SK-N-DZ (cell line): Measurements from ENCODE around the genes SLC1A1 and RANBP6.

DNA sequence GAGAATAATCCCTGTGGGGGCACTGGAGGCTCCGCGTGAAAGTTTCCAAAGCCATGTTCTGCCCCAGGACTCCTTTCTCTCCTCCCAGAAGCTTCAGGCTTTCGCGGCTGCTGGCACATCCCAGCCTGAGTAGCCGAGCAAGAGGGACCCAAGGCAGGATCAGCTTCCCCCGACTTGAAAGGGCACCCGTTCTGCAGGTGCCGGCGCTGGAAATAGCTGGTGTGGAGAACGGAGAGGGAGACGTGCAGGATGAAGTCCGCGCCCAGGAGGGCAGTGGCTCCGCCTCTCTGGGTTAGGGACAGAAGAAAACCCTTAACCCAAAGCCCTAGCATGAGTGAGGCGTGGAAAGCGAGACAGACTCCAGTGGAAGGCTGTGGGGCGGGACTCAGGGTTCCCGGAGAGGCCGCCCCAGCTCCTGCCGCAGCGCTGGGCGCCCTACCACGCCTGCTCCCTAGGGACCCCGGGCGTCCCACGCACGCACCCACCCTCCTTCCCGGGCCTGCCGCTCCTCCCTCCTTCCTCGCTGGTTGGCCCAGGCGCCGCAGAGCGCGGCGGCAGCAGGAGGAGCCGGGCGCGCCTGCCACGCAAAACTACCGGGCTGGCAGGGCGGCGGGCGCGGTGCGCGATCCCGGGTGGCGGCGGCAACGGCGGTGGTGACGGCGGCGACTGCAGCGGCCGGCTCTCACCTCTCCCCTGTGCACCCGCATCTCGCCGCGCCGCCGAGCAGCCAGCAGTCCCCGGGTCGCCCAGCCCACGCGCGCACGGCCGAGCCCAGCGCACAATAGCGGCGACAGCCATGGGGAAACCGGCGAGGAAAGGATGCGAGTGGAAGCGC is at the start of gene SLC1A1:
TSS of gene SLC1A1 (plus strand) at position 585 of the 835 bp plus-strand sequence.
RAMPAGE:
- cytosol, long total RNA, result no peak
- nucleus, long total RNA, result no peak

GRCh38 chr9:4507154-4508071 is 17.1 kb downstream of the SLC1A1 start:
RAMPAGE:
- cytosol, long total RNA, result no peak
- nucleus, long total RNA, result no peak

DNA sequence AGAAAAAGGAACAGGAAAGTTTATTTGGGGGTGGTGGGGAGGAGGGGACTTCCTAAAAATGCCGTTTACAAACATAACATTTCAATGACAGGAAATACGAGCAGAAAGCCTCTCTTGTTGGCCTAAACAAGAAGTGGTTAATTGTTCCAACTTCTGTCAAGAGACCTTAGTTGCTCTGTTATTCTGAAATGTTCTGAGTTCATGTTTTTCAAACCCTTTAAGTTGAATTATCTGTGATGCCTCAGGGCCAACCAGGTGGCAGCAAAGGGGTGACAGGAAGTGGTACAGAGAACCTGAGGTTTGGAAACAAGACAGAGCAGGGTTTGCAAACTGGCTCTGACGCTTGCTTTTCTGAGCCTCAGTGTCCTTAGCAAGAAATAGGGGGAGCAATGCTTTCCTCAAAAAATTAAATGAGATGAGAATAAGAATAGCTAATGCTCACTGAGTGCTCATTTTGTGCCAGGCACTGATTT is 65.5 kb upstream of the PLPP6 start:
RAMPAGE:
- cytosol, long total RNA, result no peak
- nucleus, long total RNA, result no peak

DNA sequence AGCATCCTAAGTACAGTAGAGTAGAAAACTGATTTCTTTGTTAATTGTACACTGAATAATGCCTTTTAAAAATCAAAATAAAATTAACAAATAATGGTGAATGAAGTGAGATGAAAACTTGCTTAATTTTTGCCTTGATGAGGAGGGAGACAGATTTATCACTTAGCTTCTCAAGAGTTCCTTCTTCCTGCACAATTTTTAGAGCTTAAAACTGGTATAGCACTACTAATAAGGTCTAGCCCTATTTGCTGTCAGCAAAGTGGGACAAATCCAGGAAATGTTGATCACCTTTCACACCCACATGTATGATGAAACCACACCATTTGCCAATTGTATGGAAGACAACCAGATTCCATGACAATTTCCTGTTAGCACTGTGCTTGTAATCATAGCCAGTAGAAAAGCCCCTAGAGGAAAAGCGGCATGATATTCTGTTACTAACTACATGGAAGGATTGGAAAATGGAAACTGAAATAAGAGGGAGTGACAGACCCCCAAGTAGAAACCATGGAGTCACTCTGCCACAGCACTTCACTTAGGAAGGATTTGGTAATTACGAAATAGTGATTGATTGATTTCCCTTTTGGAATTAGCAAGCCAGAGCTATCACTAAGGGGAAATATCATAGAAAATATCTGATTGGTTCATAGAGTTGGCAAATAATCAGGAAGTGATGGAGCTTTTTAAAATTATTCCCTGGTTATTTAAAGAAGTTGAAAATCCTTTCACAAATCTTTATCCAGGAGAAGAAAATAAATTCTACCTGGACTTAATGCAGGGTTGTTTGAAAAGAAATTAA is 923 bp downstream of the SPATA6L start:
RAMPAGE:
- cytosol, long total RNA, result no peak
- nucleus, long total RNA, result no peak

DNA sequence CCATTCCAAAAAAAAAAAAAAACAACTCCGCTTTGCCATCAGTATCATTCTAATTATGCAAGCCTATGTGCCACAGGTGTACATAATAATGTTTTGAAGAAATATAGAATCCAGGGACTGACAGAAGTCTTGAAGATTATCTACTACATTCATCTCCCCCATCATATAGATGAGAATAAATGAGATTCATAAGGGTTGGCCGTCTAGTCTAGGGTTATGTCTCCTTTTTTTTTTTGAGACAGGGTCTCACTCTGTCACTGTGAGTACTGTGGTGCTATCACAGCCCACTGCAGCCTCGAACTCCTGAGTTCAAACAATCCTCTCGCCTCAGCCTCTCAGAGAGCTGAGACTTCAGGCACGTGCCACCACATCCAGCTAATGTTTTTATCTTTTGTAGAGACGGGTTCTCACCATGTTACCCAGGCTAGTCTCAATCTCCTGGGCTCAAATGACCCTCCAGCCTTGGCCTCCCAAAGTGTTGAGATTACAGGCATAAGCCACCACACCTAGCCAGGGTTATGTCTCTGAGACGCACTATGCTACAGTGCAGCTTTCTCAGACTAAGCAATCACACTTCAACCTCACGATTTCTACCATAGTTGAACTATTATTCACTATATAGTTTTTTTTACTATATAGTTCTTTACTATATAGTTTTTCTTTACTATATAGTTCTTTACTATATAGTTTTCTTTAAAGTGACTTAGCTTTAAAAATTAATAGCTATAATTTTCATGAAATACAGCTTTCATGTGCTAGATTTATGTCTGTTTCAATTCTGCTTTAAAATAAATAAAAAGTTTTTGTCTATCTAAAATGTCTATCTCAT is 4.3 kb downstream of the AK3 start:
RAMPAGE:
- cytosol, long total RNA, result no peak
- nucleus, long total RNA, result no peak

RAMPAGE:
- cytosol, long total RNA, result no peak
- nucleus, long total RNA, result no peak
Measured at GRCh38 chr9:4739844-4740385, 1.1 kb downstream of the AK3 start.

DNA sequence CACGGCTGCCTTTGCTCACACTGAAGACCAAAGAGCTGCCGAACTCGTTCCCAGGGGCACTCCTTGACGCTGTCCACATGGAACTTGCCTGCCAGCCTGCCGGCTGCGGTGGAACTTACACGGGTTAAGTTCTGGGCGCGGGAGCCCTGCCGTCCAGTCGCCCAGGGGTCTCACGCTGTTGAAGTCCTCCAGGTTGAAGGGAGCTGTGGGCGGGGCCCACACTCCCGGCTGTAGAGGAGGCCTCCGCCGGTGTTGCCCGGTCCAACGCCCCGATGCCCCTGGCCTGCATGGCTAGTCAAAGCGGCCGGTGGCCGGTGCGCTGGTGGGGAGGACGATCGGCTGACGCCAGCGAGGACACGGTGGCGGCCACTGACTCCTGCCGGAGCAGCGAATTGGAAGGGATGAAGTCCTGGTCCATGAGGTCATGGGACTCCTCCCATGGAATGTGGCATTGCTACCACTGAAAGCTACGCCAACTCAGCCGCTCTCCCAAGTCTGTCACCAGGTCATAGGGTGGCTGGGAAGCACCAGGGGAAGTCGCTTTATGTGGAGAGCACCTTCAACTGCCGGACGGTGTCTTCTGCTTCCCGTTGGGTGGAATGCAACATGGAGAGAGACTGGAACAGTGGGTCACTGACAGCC is 11.8 kb downstream of the RCL1 start:
RAMPAGE:
- cytosol, long total RNA, result no peak
- nucleus, long total RNA, result no peak

DNA sequence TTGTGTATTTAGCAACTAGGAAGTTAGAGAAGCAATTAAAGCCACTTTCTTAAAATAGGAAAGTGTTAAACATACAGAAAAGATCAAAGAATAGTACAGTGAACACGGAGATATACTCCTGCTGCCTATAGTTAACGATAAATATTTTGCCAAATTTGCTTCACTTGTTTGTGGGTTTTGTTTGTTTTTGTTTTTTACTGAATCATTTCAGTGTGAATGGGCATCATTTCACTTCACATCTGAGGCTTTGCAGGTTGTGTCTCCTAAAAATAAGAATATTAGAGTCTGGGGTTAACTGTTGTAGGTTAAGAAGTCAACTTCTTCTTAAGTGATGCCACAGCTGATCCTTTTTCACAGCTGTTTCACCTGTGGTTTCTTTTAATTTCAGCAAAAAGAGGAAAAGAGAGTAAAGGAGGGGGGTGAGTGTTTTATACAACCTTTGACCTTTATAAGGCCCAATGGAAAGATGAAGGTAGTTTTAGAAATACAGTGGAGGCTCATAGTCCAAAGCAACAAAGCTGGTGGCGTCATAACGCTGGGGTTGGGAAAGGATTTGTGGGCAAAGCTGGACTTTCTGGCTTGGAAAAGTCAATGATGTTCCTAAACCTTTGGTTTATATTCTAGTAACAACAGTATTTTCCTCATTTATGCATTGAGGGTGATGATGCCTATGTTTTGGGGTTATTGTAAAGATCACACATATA is 49.4 kb downstream of the RCL1 start:
RAMPAGE:
- cytosol, long total RNA, result no peak
- nucleus, long total RNA, result no peak

DNA sequence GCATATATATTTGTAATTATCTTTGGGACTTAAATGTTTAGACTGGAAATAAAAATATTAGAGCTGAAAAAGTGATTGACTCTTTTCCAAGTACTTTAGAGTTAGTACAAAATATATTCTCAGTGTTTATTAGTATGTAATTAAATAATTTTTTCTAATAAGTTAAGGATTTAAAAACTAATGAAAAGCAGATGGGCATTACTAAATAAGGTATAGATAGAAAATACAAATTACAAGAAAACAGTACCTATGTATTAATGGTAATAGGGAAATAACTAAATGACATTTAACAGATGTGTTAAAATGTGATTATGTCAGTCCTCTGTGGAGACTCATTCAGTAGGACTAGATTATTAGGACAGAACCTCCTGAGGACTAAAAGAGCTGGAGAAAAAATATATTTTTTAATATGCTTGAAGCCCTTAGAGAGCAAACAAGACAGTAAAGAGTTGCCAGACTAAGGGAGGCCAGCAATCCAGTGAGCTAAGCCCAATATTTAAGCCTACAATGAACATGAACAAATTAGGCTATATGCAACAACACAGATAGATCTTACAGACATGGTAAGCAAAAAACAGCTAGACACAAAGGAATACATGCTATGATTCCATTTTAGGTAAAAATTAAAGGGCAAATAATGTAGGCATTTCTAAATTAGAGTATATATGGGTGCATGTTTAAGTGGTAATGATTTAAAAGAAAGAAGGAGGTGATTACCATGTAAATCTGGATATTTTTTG is 101.1 kb downstream of the RIC1 start:
RAMPAGE:
- cytosol, long total RNA, result no peak
- nucleus, long total RNA, result no peak

DNA sequence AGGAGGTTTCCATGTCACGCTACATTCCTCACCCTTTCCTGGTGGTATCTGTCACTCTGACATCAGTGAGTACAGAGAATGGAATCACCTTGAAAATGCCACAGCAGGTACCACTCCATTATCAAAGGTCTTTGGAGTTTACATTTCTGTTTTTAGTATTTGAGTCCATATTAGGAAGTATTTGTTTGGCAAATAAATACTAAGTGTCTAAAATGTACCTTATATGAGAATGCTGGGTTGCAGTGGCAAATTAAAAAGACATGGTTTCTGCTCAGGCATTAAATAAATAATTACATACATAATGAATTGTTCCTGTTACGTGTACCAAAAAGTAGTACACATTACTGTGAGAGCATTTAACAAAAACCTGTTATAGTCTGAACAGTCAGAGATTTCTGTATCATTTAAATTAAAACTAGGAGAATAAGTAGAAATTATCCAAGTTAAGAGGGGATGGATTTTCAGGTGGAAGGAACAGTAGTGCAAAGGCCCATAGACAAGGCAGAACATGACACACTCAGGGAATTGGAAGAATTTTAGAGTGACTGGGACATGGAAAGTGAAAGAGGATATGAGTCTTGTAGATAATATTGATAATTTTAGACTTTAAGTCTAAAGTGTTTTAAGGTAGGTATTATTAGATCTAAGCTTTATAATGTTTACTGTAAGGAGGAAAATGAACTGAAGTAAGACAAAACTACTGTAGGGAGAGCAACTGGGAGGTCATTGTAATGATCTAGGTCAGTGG is 75.4 kb downstream of the ERMP1 start:
RAMPAGE:
- cytosol, long total RNA, result no peak
- nucleus, long total RNA, result no peak

RAMPAGE:
- cytosol, long total RNA, result no peak
- nucleus, long total RNA, result no peak
Measured at GRCh38 chr9:5780609-5781346, 52.1 kb downstream of the ERMP1 start.

DNA sequence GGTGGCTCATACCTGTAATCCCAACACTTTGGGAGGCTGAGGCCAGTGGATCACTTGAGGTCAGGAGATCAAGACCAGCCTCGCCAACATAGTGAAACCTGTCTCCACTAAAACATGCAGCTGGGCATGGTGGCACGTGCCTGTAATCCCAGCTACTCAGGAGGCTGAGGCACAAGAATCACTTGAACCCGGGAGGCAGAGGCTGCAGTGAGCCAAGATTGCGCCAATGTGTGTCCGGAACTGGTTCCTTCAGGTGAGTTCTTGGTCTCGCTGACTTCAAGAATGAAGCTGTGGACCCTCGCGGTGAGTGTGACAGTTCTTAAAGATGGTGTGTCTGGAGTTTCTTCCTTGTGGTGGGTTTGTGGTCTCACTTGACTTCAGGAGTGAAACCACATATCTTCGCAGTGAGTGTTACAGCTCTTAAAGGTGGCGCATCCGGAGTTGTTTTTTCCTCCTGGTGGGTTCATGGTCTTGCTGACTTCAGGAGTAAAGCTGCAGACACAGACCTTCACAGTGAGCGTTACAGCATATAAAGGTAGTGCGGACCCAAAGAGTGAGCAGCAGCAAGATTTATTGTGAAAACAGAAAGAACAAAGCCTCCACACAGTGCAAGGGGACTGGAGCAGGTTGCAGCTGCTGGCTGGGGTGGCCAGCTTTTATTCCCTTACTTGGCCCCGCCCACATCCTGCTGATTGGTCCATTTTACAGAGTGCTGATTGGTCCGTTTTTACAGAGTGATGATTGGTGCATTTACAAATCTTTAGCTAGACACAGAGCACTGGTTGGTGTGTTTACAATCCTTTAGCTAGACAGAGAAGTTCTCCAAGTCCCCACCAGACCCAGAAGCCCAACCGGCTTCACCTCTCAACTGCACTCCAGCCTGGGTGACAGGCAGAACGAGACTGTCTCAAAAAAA is 8.9 kb upstream of the ERMP1 start:
RAMPAGE:
- cytosol, long total RNA, result no peak
- nucleus, long total RNA, result no peak

GRCh38 chr9:6014674-6016055 is at the start of gene RANBP6:
TSS of gene RANBP6 (minus strand) at chr9:6015624.
RAMPAGE:
- cytosol, long total RNA, result start-site peak on the minus strand at chr9:6015612-6015629, 247 and 392 reads in 2 replicates
- nucleus, long total RNA, result start-site peak on the minus strand at chr9:6015612-6015637, 222 and 105 reads in 2 replicates

GRCh38 chr9:6414339-6414717 is 1.3 kb downstream of the UHRF2 start:
RAMPAGE:
- cytosol, long total RNA, result no peak
- nucleus, long total RNA, result no peak

GRCh38 chr9:6605145-6605613 is 40.4 kb downstream of the GLDC start:
RAMPAGE:
- cytosol, long total RNA, result no peak
- nucleus, long total RNA, result no peak

DNA sequence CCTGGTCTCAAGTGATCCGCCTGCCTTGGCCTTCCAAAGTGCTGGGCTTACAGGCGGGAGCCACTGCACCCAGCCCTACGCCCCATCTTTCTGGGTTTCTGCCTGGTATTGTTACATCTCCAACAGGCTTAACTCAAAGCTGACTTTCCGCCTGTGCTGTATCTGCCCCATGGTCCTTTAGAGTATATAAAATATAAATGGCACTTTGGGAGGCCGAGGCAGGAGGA is 36.4 kb upstream of the GLDC start:
RAMPAGE:
- cytosol, long total RNA, result no peak
- nucleus, long total RNA, result no peak

GRCh38 chr9:7147168-7147525 is 389.4 kb downstream of the KDM4C start:
RAMPAGE:
- cytosol, long total RNA, result no peak
- nucleus, long total RNA, result no peak

GRCh38 chr9:7957648-7958043 is 158.1 kb upstream of the DMAC1 start:
RAMPAGE:
- cytosol, long total RNA, result no peak
- nucleus, long total RNA, result no peak

RAMPAGE:
- cytosol, long total RNA, result no peak
- nucleus, long total RNA, result no peak
Measured at GRCh38 chr9:9799659-9799973, 813.2 kb downstream of the PTPRD start.

RAMPAGE:
- cytosol, long total RNA, result no peak
- nucleus, long total RNA, result no peak
Measured at GRCh38 chr9:10911372-10911779, 298.6 kb upstream of the PTPRD start.